Parietal lobe (tissue), 2 donors: ENCODE measurements around a stretch of chr7.

GRCh38 chr7:151669110-151670119 is 149.7 kb upstream of the RHEB start:
- RAMPAGE, long total RNA = no peak

- RAMPAGE, long total RNA = no peak
These were observed 157.0 kb downstream of the PRKAG2 start for GRCh38 chr7:151719405-151720778.

DNA sequence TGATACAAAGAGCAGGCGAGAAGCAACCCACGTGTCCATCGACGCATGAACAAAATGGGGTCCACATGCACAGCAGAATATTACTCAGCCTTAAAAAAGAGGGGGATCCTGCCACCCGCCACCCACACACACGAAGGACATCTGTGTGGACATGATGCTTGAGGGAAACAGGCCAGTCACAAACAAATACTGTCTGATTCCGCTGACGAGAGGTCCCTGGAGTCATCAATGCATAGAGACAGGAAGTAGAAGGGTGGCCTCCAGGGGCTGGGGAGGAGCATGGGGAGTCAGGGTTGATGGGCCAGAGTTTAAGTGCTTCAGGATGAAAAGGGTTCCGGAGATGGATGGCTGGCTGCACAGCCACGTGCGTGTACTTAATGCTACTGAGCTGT is 151.8 kb downstream of the PRKAG2 start:
- RAMPAGE, long total RNA = no peak

GRCh38 chr7:151728601-151729328 is 148.2 kb downstream of the PRKAG2 start:
- RAMPAGE, long total RNA = no peak

DNA sequence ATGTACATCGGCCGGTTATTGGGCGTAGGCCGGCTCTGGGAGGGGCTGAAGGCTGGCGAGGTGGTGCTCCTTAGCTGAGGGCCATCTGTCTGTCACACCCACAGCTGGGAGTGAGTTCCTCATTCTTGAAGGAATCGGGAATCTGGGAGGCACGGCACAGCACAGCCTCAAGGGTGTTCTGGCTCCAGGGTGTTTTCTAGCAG is 121.9 kb downstream of the PRKAG2 start:
- RAMPAGE, long total RNA = no peak

DNA sequence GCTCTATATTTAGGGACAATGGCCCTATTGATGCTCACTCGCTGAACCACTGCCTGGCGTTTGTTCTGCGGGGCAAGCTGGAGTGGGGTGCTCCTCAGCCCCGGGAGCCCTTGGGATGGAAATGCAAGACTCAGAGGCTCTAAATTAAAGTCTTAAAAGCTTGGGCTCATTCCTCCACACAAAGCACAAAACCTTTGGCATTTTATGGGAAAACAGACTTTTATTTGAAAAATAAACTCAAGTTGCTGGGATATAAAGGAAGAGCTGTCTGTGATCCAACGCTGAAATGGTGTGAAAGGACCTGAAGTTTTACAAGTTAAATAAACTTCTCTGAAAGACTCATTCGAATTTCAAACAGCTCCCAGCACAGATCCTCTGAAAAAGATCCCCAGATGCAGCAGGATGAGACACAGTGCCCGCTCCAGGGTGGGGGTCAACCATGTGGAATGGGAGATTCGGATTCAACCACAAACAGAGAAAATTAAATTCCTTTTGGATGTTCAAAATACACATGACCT is 119.8 kb downstream of the PRKAG2 start:
- RAMPAGE, long total RNA = no peak

DNA sequence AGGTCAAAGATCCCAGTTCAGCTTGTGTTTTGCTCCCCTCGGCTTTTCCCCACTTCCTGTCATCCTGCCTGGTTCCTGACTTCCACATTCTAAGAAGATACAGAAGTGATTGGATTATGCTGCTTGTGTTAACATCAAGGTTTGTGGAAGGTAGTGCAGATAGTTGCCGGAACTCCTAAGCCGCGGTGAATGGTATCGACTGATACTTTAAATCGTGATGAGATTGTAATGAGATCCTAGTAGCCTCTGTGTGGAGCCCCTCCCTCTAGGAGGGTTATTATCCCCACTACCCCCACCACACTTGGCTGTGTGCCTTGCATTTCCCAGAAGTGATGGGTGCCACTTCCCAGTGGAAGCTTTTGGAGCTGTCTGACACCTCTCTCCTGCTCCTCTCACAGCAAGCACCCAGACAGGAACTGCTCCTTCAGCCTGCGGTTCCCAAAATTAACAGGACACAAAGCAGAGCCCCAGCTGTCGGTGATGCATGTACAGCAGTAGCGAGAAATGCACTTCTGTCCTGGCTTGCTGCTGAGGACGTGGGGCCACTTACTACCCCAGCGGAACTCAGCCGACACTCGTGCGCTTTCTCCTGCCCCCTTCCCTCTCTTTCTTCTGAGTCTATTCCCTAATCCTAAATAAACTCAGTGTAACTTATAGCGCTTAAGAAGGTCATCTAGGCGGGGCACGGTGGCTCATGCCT is 52.5 kb downstream of the PRKAG2 start:
- RAMPAGE, long total RNA = no peak

DNA sequence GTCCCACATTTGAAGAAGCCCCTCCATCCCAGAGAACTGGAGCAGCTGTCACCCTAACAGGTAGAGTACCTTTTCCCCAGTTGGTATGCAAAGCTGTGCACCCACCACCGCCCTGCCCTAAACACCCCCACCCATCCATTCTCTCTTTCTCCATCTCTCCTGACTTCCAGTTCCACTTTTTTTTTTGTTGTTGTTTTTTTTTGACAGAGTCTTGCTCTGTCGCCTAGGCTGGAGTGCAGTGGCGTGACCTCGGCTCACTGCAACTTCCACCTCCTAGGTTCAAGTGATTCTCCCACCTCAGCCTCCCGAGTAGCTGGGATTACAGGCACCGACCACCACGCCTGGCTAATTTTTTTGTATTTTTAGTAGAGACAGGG is 50.9 kb downstream of the PRKAG2 start:
- RAMPAGE, long total RNA = no peak

GRCh38 chr7:151866633-151867095 is 10.3 kb downstream of the PRKAG2 start:
- RAMPAGE, long total RNA = no peak

GRCh38 chr7:151894456-151894862 is 17.5 kb upstream of the PRKAG2 start:
- RAMPAGE, long total RNA = no peak

DNA sequence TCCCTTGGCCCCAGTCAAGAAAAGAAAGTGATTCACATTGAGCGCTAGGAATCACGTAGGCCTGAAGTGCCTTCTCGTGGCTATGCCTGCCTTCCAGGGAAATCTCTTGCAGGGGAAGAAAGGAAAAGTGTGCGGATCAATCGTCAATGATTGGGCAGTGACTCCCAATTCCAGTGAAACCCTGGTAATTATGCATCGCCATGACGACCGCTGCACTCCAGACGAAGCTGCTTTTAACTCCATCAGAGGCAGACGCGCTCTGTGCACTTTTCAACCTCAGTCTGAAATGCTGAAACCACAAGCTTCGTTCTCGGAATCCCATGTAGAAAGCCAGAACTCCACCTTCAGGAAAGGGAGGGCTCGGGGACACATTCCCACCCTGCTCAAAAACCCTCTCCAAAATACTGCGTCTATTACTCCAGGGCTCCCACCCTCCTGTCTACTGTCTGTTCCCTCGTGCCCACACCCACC is 24.1 kb upstream of the PRKAG2 start:
- RAMPAGE, long total RNA = no peak

DNA sequence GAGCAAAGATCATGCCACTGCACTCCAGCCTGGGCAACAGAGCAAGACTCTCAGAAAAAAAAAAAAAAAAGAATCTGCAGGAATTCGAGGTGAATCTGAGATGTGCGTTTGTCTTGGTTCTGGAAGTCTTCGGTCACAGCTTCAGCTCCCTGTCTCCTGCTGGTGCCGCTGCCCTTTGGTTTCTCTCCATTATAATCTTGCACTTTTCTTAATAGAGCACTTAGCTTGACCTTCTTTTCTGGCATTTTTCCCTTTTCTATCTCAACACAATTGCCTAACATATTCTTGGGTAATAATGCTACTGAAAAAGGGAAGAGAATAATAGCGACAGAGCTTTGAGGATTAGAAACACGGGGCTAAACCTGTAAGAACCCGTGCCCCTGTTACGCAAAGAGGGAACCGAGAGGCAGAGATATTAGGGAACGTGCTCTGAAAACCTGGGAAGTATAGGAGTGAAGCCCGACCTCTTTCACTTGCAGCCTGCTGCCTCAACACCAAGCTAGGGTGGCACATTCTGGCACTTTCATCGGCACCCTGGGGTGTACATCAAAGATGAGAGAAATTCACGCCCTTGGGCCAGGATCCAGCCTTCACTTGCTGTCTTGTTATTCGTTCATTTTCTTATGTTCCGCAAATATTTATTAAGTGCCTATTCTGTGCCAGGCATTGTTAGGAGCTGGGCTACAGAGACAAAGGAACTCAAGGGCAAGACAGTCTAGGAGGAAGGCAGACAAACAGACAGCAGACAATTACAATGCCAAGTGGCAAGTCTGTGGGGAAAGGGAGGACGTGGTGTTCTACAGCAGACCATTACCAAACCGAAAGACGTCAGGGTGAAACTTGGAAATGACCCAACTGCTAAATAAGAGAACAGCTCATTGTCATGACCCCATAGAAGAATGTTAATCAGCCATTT is 33.0 kb upstream of the GALNTL5 start:
- RAMPAGE, long total RNA = no peak

DNA sequence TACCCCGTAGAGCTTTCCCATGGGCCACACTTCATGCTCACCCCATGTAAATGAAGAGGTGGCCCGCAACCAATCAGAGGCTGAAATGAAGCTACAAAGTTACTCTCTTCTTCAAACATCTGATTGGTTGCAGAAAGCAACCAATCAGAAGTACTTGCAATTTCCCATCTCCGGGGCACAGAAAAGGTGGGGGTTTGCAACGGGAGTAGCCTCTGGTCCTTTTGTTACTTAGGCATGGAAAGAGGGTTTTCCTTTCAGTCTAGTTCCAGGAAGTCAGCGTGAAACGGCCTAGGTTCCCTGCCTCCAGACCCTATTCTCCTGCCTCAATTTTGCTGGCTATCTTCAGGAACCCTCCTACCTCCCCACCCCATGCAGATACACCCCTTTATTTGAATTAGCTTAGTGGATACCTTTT is 15.1 kb upstream of the GALNTL5 start:
- RAMPAGE, long total RNA = no peak

DNA sequence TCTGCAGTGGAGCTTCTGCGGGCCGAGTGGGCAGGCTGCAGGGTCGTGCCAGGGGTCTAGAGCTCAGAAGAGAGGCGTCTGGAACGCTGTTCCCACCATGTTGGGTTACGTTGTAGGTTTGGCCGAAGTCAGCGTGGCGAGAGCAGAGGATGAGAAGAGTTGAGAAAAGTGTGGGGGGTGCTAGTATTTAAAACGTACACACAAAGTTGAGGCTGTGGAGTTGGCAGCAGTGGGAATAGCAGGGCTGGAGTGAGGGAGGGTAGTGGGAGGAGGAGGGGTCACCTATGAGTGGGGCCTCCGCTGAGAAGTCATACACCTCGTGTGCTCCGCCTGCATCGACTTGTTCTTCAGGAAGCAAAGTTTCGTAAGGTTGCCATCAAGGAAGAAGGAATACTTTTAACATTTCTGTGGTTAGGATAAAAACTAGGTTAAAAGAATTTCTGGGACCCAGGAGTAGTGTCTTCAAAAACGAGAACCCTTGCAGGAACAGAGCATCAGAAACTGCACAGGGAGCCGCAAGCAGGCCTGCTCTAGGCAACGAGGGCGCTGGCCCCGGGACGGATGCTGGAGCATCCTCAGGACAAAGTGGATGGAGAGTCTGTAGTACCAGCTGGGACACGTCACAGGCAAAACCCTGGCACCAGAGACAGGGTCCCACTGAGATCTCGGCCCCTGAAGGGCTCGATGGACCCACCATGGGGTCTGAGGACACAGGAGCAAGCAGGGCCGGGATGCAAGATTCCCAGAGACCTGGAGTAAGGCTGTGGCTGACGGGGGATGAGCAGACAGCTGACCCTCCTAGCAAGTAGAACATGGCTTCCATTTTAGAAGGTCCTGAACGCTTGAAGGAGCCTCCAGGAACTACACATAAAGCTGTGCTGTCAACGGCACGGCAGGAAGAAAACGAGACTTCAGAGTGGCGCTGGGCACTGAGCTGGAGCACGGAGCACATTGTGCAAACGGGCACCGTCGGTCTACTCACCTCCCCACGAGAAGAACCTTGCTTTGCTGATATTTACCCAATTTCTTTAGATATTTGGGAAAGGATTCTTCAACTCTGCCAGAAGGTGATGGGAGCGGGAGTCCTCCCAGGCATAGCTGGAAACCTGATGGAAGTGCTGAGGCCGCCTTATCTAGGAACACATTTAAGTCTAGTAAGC is 106.5 kb downstream of the GALNT11 start:
- RAMPAGE, long total RNA = no peak

DNA sequence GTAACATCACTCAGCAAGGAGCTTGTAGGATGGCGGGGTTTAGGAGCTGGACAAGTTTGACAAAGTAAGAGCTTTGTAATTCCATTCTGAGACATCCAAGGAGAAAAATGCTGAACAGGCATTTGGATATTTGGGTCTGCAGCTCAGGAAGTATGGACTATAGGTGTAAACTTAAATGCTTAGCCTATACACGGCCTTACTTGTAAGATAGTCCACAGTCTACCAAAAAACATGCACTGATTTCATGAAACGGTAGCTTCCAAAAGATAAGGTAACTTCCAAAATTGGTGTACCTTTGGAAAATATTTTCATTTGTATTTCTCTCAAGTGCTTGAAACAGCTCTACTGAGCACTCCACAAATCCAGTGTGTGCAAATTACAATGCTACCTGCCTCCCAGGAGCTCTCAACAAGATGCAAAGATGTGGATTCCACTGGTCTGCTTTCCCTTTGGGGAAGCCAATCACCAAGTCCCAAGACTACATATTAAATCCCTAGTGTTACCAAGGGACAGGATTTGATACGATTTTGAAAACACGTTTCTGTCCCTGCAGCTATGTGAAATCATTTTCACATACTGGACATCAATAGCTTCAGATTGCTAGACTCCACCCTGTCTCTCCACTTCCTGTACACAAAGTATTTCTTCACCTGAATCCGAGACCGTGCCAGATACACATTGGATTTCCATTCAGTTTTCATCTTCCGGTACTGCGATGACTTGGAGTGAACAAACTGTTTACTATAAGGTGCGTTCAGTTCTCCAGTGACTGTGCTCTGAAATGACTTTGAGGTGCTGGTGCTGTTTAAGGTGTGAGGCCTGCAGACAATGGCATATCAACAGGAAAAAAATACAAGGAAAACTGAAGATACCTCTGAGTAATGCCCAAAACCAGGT is 118.8 kb downstream of the GALNT11 start:
- RAMPAGE, long total RNA = no peak

DNA sequence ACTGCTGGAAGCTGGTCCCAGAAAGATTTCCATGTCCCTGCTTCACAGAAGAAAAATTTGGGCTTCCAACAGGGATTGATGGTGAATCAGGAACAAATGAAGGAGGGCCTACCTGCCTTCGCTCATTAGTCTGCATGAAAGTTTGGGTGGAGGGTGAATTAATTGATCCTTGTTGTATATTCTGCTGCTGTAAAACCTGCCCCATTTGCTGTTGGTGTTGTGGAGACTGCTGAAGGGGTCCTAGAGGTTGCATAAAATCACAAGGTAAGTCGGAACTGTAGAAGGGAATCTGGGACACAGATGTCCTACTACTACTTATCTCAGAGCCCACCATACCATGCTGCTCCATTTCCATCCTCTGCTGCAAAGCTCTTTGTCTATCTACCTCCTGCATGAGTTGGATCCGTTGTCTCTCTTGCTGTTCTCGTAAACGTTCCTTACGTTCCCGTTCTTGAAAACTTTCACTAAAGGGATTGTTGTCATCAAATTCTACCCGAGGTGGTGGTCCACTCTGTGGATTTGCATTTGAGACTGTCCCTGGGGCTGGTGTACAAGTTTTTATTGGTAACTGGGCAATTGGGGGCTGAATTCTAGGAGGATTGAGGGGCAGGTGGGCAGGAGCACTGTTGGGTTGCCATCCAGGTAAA is 137.6 kb downstream of the GALNT11 start:
- RAMPAGE, long total RNA = no peak

- RAMPAGE, long total RNA = no peak
These were observed 141.6 kb downstream of the GALNT11 start for GRCh38 chr7:152166999-152167590.

DNA sequence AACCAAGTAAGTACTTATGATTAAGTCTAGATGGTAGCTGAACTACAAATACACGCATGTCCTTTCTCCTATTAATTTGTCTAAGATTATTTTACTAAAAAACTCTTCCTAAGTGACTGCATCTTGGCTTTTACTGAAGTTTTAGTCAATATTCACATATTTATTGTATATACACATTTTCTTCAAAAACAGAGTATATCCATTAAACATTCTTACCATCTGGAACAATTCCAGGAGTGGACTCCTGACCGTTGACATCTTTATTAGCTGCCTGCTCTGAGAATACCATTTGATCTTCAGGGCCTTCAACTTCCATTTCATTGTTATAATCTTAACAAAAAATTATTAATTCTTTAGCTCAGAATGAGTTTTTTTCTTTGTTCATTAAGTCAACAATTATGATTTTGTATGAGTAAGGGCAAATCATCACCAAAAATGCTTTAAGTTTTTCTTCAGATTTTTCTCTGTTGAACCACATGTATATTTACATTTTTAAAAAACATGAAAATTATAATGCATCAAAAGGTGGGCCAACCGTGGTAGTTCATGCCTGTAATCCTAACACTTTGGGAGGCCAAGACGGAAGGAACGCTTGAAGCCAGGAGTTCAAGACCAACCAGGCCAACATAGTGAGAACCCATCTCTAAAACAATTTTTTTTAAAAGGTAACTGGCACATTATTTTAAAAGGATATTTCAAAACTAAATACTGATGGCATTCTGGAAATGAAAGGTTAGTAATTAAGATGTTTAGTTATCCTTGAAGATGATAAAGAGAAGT is 185.0 kb downstream of the KMT2C start:
- RAMPAGE, long total RNA = no peak

- RAMPAGE, long total RNA = no peak
These were observed 99.8 kb downstream of the KMT2C start for GRCh38 chr7:152335787-152336648.

GRCh38 chr7:152436488-152437338 is 910 bp upstream of the KMT2C start:
- RAMPAGE, long total RNA = no peak